Stomach (tissue), 7 donors: ENCODE data around the genes PGAM1, ZFYVE27, HPS1 and ENTPD7.

DNA sequence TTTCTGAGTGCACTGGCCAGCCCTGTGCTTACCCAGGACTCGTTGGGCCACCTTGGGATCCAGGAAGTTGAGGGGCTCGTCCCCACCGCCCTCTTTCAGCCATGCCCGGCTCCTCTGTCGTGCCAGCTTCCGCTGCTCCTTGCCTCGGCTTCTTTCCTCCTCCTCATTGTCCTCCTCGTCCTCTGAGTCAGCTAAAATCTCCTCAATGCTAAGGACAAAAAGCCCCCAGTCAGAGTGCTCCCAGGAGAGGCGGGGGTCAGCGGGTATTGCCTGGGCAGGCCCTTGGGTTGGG, 31.8 kb upstream of the FRAT2 start:
- PRO-cap: no peak
- RAMPAGE, long total RNA, 5 experiments: no peak in any of the 5 experiments
- RRBS: no CpG with 5 or more reads among the region's 10 CpGs

DNA sequence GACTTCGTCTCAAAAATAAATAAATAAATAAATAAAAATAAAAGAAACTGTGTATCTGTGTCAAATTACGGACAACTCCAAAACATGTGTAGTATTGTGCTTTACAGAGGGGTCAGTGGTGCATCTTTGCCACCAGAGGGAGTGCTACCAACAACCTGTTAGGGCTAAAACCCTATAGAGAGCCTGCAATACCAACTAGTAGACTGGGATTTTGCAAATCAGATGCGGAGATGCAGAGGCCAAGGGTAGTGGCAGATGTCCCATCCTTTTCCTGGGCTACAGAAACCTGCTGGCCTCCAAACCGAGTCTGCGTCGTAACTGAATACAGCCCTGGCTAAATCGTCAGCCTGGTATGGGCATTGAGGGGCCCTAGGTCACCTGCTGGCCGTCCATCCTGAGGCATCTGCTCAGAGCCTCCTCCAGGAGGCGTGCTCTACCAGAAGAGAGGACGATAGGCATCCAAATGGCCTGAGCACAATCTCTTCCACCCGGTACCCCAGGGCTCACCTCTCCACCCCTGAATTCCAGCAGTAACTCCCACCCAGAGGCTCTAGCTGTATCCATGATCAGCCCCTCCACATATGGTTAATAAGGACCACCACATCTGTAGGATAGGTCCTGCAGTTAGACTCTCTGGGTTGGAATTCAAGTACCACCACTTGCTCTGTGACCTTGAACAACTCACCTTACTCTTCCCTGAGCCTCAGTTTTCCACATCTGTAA, 6.2 kb upstream of the RRP12 start:
- PRO-cap: no peak
- RAMPAGE, long total RNA, 5 experiments: no peak in any of the 5 experiments
- RRBS: no CpG with 5 or more reads among the region's 11 CpGs

- PRO-cap: bidirectional peak, plus-strand start at chr10:97426191, minus-strand start at chr10:97426057
- RAMPAGE, long total RNA, 5 experiments: start-site peak on the plus strand in 5 of 5 experiments, at chr10:97426167-97426298 at its widest, 7 to 321 reads per replicate
- RRBS: 2% methylated on average over 25 of the region's 113 CpGs
Observed at GRCh38 chr10:97425693-97426787, at the start of gene PGAM1. TSS of gene PGAM1 (plus strand) at chr10:97426191.

GRCh38 chr10:97641222-97641973, 927 bp downstream of the PI4K2A start:
- PRO-cap: bidirectional peak, plus-strand start at chr10:97641413, minus-strand start at chr10:97641133; unidirectional peak, minus-strand start at chr10:97641680
- RAMPAGE, long total RNA, 5 experiments: no peak in any of the 5 experiments
- RRBS: no CpG with 5 or more reads among the region's 23 CpGs

GRCh38 chr10:97721823-97722535, 8.4 kb downstream of the MARVELD1 start:
- PRO-cap: no peak
- RAMPAGE, long total RNA, 5 experiments: no peak in any of the 5 experiments
- RRBS: no CpG with 5 or more reads among the region's 11 CpGs

DNA sequence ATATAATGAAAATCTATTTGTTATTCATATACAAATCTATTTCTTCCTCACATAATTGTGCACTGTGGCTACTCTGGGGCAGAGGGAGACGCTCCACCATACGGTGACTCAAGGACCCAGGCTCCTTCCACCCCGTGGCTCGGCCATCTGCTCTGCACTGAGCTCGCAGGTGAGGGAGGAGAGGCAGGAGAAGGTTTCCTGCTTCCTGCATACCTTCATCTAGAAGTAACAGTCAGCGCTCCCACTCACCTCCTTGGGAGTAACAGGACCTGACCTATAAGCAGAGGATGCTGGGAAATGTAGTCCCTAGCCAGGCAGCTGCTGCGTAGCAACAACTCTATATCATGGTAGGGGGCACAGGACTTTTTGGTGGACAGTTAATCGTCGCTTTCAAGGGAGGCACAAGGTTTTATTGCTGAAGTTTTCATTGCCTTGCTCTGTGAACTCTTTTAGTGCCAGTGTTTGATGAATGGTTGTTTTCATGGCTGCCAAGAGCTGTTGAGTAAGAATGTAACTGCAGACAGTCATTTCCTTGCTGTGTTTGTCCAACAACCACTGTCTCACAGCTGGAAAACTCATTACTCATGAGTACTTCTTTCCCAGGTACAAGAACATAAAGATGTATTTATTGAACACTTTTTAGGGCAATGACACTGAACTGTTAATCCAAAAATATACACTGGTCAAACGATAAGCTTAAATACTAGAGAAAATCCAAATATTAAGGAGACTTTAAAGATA, 10.2 kb upstream of the ZFYVE27 start:
- PRO-cap: unidirectional peak, minus-strand start at position 221 of the sequence
- RAMPAGE, long total RNA, 5 experiments: no peak in any of the 5 experiments
- RRBS: no CpG with 5 or more reads among the region's 10 CpGs

- PRO-cap: bidirectional peak, plus-strand start at chr10:97737128, minus-strand start at chr10:97737002
- RAMPAGE, long total RNA, 5 experiments: start-site peak on the plus strand in 4 of 5 experiments, at chr10:97737115-97737209 at its widest, 23 to 226 reads per replicate
- RRBS: 2% methylated on average over 25 of the region's 39 CpGs
Observed at GRCh38 chr10:97736875-97737266, at the start of gene ZFYVE27. TSS of gene ZFYVE27 (plus strand) at chr10:97737128.

DNA sequence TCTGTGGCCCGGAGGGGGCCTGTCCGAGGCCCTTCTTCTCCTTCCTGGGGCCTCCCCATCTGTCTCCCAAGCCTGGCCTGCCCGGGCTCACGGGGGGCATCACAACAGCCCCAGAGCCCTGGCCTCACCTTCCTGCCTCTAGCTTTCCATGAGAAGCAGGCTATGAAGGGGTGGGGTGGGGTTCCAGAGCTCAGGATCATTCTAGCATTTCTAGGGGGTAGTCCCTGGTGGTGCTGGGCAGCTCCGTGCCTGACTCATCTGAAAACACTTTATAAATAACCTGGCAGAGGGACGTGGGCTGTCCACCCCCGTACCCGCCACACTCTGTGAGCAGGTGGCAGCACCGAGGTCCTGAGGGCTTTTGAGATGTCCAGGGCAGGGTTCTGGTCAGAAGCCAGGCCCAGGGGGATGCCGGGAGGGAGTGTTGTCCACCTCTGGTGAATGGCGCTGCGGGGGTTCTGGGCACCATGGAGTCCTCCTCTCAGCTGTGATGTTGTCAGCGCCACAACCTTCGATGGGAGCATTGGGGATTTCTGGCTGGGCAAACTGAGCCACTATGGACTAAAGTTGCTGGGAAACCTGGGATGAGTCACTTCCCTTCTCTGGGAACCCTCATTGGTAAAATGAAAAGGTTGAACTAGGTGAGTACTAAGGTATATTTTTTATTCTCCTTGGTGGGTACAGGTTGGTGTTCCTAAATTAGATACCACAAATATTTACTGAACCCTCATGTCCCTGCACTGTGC, 27.4 kb upstream of the GOLGA7B start:
- PRO-cap: no peak
- RAMPAGE, long total RNA, 5 experiments: no peak in any of the 5 experiments
- RRBS: 58% methylated on average over 3 of the region's 14 CpGs

GRCh38 chr10:98163698-98164495, 29.4 kb downstream of the R3HCC1L start:
- PRO-cap: no peak
- RAMPAGE, long total RNA, 5 experiments: start-site peak on the plus strand in 1 of 5 experiments, at chr10:98164003-98164094 at its widest, 10 reads per replicate
- RRBS: no CpG with 5 or more reads among the region's 5 CpGs

GRCh38 chr10:98173092-98173631, 38.7 kb downstream of the R3HCC1L start:
- PRO-cap: no peak
- RAMPAGE, long total RNA, 5 experiments: start-site peak on the plus strand in 1 of 5 experiments, at chr10:98173437-98173595 at its widest, 6 reads per replicate
- RRBS: 94% methylated on average over 2 of the region's 6 CpGs

DNA sequence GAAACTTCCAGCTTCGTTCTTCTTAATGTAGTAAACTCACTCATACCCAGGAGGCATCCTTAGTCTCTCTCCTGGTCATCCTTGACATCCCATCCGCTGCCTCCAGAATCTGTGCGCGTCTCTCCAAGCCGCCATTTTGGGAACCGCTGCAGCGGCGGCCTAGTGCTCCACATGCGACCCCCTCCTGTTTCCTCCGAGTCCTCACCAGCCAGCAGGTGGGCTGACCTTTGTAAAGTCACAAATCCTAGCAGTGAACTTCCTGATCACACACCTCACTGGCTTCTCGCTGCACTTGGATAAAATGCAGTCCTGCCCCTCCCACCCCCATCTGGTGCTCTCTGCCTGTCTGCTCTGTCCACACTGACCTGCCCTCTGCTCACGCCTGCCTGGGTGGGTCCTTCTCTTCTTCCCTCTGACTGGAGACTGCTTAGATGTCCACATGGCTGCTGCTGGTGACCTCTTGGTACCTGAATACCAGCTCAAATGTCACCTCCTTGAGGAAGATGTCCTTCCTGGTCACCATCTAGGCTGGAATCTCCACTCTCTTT, 11.7 kb downstream of the PYROXD2 start:
- PRO-cap: unidirectional peak, minus-strand start at position 203 of the sequence
- RAMPAGE, long total RNA, 5 experiments: start-site peak on the minus strand in 1 of 5 experiments, centred at position 277 of the sequence, 11 reads per replicate
- RRBS: no CpG with 5 or more reads among the region's 12 CpGs

GRCh38 chr10:98419525-98420367, 4.8 kb upstream of the PYROXD2 start:
- PRO-cap: no peak
- RAMPAGE, long total RNA, 5 experiments: no peak in any of the 5 experiments
- RRBS: no CpG with 5 or more reads among the region's 18 CpGs

DNA sequence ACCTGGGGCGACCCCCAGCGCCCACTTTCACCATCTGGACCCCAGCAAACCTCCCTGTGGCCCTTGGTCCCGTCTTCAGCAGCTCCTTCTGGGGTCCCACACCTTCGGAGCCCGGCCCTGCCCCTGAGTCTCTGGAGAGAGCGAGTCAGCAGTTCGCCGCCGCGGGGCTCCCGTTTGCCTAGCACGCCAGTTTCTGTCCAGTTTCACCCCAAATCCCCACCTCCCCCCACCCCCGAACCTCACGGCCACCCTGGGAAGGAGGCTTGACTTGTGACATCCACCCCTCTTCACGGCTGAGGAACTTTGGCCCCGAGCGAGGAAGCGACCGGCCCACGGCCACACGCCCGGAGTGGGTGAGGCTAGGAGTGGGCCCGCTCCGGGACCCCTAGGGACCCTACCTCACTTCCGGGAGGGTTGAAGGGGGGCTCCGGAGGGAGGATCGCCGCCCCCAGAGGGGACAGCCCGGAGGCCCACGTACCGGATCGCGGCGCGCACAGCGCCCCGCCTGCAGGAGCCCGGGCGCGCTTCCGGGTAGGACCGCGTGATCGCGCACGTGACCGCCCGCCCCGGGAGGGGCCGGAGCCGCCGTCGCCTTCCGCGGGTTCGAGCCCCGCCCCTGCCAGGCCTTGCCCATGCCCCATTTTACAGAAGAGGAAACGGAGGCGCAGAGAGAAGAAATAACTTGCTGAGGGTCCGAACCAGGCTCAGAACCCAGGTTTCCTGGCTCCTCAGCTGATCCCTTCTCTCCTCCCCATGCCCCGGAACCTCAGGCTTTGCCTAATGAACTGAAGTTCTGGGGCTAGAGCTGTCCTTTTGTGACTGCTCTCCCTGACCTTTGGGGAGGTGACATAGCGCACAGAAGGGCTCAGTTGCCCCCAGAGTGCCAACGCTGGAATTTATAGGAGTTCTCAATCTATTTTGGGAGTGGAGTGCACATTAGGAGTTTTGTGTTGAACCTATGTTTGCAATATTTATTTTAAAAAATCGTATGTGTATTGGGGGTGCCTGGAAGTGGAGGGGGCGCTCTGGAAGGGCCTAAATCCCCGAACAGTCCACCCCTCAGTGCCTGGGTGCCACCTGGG, at the start of gene HPS1:
HPS1 (minus strand) TSS at position 527 of the 1,082 bp plus-strand sequence.
- PRO-cap: bidirectional peak, plus-strand start at position 135 of the sequence, minus-strand start at position 90 of the sequence; bidirectional peak, plus-strand start at position 649 of the sequence, minus-strand start at position 507 of the sequence
- RAMPAGE, long total RNA, 5 experiments: start-site peak on the minus strand in 4 of 5 experiments, centred at positions 451 to 519 of the sequence, 29 to 474 reads per replicate
- RRBS: 2% methylated on average over 17 of the region's 66 CpGs

GRCh38 chr10:98486292-98486884, 39.7 kb upstream of the HPS1 start:
- PRO-cap: no peak
- RAMPAGE, long total RNA, 5 experiments: no peak in any of the 5 experiments
- RRBS: no CpG with 5 or more reads among the region's 3 CpGs

DNA sequence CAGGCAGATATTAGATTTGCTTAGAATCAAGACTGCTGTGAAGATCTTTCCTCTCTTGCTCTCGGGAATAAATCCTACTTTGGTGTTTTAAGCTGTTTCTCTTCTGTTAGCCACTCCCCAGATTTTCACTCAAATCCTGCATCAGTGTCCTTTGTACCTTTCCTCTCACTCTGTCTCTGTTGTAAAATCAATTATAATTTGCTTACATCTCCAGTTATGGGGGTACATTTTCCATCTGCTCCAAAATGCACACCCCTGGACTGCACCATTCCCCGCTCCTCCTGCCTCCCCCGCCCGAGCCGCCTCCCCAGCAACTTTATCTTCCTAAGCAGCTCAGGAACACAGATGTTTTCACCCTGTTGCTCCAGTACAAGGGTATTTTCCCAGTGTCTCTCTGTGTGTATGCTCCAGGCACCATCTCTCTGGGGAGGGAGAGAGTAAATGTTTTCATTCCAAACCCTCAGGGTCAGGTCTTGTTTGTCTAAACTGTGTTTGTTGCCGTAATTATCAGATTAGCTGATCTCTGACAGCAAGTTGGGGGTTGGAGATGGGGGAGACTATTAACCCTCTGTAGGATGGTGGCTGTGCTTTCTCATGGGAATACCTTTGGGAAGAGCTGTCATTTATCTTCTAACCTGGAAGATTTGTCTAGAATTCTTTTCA, 20.4 kb upstream of the GOT1 start:
- PRO-cap: no peak
- RAMPAGE, long total RNA, 5 experiments: no peak in any of the 5 experiments
- RRBS: no CpG with 5 or more reads among the region's 6 CpGs

DNA sequence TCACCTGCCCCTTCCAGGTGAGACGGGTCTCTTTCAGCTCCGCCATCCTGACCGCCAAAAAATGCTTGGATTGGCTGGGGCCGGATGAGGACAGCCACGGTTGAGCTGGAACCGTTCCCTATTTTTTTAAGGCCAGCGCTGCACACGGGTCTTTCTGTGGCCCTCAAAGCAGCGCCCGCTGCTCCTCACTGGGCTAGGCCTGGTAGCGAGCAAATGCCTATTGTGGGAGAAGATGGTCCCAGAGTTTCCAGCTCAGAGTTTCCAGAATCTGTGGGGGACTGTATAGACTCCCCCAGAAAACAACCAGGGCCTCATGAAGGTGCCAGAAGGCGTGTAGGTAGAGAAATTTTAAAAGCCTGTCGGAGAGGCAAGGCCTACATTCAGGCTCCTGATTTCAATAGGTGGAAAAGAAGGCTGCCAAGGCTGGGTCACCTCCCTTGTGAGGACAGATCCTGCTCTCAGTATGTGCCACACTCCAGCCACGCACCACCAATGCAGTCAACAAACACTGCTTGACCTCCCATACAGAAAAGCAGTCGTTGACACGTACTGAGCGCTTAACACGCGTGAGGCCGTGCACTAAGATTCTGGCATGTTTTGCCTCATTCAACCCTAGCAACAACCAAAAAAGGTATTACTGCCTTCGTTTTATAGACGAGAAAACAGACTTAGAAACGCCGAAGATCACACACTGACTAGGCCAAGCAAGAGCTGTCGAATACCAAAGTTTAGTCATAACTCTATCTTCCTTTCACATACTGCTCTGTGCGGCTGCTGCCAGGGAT, 1.1 kb upstream of the NKX2-3 start:
- PRO-cap: unidirectional peak, minus-strand start at position 62 of the sequence; unidirectional peak, plus-strand start at position 448 of the sequence
- RAMPAGE, long total RNA, 5 experiments: no peak in any of the 5 experiments
- RRBS: 12% methylated on average over 2 of the region's 26 CpGs

DNA sequence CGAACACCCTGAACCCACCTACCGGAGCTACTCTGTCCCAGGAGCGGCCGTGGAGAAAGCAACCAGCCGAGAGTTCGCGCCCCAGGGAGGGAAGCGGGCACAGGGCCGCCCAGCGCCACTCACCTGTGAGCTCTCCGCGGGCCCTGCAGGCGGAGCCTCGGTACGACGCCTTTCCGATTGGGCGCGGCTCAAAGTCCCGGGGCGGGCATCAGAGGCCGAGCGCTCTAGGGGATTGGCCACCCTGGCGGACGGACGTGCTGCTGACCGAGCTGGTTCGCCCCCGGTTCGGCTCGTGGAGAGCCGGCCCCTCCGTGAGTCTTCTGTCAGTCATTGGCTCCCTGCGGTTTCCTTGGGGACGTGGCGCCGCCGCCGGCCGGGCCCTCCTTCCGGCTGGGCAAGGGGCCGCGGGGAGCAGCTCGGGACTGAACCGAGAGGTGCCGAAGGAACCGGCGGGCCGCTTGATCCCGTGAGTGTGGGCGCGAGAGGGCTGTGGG, at the start of gene ENTPD7:
ENTPD7 (plus strand) TSS at position 387 of the 494 bp plus-strand sequence.
- PRO-cap: bidirectional peak, plus-strand start at position 397 of the sequence, minus-strand start at position 136 of the sequence
- RAMPAGE, long total RNA, 5 experiments: start-site peak on the plus strand in 3 of 5 experiments, centred at positions 380 to 407 of the sequence, 82 to 513 reads per replicate
- RRBS: 1% methylated on average over 29 of the region's 52 CpGs

GRCh38 chr10:99667092-99667559, 7.8 kb downstream of the ENTPD7 start:
- PRO-cap: no peak
- RAMPAGE, long total RNA, 5 experiments: no peak in any of the 5 experiments
- RRBS: no CpG with 5 or more reads among the region's 4 CpGs

DNA sequence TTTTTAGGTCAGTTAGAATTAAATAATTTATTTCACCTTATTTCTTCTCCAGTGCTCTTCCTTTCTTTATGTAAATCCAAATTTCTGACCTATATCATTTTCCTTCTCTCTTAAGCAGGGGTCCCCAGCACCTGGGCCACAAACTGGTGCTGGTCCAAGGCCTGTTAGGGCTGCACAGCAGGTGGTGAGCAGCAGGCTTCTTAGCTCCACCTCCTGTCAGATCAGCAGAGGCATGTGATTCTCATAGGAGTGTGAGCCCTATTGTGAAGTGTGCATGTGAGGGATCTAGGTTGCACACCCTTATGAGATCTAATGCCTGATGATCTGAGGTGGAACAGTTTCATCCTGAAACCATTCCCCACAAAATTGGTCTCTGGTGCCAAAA, 4.5 kb upstream of the ABCC2 start:
- PRO-cap: no peak
- RAMPAGE, long total RNA, 5 experiments: no peak in any of the 5 experiments

GRCh38 chr10:99921803-99922623, 87.7 kb downstream of the DNMBP start:
- PRO-cap: no peak
- RAMPAGE, long total RNA, 5 experiments: no peak in any of the 5 experiments
- RRBS: no CpG with 5 or more reads among the region's 5 CpGs